Metastatic Breast Carcinoma in the Brain (tissue), 10 donors: Measurements from ENCODE around the gene CUL2.

DNA sequence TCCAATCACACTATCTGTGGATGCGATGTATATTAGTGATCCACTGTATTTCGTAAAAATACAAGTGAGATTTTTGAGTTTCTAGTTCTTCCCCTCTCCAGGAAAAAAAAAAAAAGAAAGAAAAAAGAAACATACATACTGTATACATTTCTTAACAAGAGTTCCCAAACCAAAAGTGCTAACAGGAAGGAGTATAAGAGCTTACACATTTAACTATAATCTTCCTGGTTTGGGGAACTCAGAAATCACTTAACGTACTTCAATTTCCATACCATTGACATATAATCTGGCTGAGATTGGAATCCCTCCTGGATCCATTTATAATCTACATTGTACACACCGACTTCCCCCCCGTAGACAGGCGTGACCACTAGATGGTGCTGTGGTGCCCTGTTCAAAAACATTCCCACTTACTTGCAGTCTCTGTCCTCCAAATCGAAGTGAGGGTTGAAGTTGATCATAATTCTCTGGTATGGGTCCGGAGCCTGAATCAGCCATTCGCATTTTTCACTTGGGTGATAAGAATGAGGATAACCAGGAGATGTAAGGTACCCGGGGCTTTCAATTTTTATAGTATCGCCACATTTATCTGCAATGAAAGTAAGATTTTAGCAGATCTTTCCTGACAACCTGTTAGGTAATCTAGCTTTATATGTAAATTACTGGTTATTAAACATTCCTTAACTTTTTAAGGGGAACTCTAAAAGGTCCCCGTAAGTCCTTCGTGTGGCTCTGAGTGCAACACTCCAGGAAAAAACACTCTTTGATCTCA is 4.0 kb downstream of the NRP1 start:
- PRO-cap, 10 experiments = no peak in any of the 10 experiments

- PRO-cap, 10 experiments = no peak in any of the 10 experiments
These were observed 327.3 kb upstream of the NRP1 start for GRCh38 chr10:33661701-33662327.

GRCh38 chr10:34101987-34102964 is 712.8 kb downstream of the PARD3 start:
- PRO-cap, 10 experiments = no peak in any of the 10 experiments

- PRO-cap, 10 experiments = no peak in any of the 10 experiments
These were observed 304.0 kb downstream of the PARD3 start for GRCh38 chr10:34511152-34511531.

- PRO-cap, 10 experiments = no peak in any of the 10 experiments
These were observed 288.3 kb downstream of the PARD3 start for GRCh38 chr10:34526725-34527208.

- PRO-cap, 10 experiments = no peak in any of the 10 experiments
These were observed 172.5 kb downstream of the PARD3 start for GRCh38 chr10:34642362-34643150.

GRCh38 chr10:34643151-34643481 is 172.0 kb downstream of the PARD3 start:
- PRO-cap, 10 experiments = no peak in any of the 10 experiments

DNA sequence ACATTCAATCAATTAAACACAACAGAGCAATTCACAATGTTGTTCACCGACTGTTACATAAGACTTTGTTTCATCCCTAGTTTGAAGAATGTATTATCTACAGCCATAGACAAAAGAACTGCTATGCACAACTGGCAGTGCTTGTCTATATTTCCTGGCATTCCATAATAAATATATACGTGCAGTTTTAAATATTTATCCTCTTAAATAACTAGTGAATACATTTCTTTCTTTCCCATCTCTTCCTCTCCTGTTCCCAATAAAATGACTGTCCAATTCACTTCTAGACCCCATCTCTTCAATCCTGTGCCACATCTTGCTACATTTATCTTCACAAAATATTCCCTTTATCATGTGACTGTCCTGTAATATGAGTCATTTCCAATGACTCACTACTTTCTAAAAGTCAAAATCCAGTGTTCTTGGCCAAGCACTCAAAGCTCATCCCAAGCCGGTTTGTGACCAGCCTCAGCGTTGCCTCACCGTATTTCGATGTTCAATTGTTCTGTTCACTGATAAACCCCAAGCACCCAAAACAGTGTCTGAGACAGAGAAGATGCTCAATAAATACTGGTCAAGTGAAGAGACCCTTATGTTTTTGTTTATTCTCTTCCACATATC is 104.8 kb downstream of the PARD3 start:
- PRO-cap, 10 experiments = no peak in any of the 10 experiments

GRCh38 chr10:34758210-34758717 is 56.8 kb downstream of the PARD3 start:
- PRO-cap, 10 experiments = no peak in any of the 10 experiments

DNA sequence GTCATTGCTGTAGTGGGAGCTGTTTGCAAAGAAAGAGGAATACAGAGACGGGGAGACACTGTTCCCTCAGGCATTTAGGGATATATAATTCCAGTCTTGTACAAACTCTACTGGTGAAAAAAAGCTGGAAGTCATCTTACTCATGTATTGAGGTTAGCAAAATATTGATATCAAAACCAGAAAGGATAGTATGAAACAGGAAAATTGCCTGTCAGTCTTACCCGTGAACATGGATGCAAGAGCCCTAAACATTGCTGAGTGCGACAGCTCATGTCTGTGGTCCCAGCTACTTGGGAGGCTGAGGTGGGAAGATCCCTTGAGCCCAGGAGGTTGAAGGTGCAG is 26.9 kb upstream of the PARD3 start:
- PRO-cap, 10 experiments = no peak in any of the 10 experiments

GRCh38 chr10:35087535-35088354 is 2.4 kb downstream of the CUL2 start:
- PRO-cap, 10 experiments = no peak in any of the 10 experiments

- PRO-cap, 10 experiments = peak in 10 of 10 experiments; most common plus-strand start chr10:35090378 (in 4); most common minus-strand start chr10:35090322 (in 7)
These were observed at the start of gene CUL2 for GRCh38 chr10:35090111-35091015. Gene CUL2, minus strand, starts transcription at chr10:35090341.

- PRO-cap, 10 experiments = peak in 2 of 10 experiments; most common plus-strand start chr10:35216621 (in 1); most common minus-strand start chr10:35216570 (in 2)
These were observed 89.9 kb downstream of the CREM start for GRCh38 chr10:35216419-35217136.

DNA sequence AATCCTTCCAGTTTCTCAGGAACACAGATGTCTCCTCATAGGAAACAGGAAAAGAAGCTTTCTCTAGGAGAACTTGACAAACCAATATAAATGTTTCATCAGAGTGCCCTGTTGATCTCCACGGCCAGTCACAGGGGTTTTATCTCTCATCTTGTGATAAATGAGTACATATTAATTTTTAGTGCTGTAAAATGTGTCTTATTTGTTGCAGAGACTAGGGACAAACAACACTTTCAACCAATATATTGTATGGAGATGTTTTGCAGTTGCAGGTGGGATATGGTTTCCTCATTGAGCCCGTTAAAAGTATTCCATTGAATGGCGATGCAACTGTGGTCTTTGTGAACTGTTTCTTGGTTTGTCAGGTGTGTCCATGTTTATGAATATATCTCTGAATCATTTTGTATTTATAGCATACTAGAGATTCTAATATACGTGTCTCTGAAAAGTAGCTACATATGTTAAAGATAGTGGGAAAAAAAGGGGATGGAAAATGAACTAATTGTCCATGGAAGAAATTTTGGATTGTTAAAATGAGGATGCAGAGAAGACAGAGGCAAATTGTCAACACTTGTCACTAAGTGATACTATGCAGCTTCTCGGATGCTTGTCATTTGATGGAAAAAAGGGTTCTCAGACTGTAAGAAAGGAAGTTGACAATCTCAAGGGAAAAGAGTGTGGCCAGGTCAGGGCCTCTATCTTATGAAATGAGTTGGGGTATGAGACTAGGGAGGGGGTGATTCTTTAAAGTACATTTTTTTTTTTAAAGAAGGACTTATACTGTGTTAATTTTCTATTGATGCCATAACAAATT is 38.2 kb downstream of the CCNY start:
- PRO-cap, 10 experiments = no peak in any of the 10 experiments

DNA sequence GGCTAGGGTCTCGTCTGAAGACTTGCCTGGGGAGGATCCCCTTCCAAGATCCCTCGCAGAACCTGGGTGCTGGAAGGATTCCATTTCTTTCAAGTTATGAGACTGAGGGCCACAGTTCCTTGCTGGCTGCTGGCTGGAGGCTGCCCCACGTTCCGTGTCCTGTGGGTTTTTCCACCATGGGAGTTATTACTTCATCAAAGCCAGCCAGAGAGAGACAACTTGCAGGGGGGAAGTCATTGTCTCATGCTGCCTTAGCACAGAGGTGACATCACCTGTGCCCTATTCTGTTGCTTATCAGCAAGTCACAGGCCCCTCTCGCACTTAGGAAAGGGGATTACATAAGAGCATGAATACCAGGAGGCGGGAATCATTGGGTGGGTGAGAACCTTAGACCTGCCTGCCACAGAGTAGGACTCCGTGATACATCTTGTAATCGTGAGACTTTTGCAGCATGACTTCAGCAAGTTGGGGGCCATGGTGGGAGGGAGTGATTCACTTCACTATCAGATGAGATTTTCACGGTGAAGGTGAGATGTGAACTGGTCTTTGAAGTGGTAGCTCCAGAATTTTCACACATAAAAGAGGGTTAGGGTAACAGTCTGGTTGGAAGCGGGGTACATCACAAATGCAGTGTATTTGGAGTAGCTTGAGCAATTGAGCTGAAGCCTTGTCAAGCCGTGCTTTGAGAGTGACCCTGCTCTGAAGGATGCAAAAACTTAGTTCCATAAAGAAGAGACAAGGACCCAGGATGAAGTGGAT is 78.1 kb downstream of the CCNY start:
- PRO-cap, 10 experiments = no peak in any of the 10 experiments

GRCh38 chr10:35474748-35475384 is 130.3 kb upstream of the GJD4 start:
- PRO-cap, 10 experiments = no peak in any of the 10 experiments

GRCh38 chr10:35569074-35569681 is 36.0 kb upstream of the GJD4 start:
- PRO-cap, 10 experiments = no peak in any of the 10 experiments

DNA sequence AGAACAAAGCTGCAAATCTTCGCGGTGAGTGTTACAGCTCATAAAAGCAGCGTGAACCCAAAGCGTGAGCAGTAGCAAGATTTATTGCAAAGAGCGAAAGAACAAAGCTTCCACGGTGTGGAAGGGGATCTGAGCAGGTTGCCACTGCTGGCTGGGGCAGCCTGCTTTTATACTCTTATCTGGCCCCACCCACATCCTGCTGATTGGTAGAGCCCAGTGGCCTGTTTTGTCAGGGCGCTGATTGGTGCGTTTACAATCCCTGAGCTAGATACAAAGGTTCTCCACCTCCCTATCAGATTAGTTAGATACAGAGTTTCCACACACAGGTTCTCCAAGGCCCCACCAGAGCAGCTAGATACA is 391.5 kb upstream of the ANKRD30A start:
- PRO-cap, 10 experiments = no peak in any of the 10 experiments

DNA sequence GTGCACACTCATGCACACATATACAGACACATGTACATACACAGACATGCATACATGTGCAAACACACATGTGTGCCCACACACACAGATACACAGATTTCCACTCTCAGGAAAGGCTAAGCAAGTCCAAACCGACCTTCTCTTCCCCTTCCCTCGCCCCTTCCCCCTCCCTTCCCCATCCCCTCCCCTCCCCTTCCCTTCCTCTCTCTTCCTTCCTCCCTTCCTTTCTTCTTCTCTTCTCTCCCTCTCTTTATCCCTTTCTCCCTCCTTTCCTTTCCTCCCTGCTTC is 296.7 kb downstream of the ZNF248 start:
- PRO-cap, 10 experiments = peak in 1 of 10 experiments; most common minus-strand start position 225 of the sequence (in 1)

GRCh38 chr10:37728337-37728672 is 129.1 kb downstream of the ZNF248 start:
- PRO-cap, 10 experiments = peak in 1 of 10 experiments; most common minus-strand start chr10:37728521 (in 1)